CMK (cell line): Measurements from ENCODE around the gene INAVA.

GRCh38 chr1:198120860-198121559, 35.8 kb upstream of the NEK7 start:
- RRBS: no CpG with 5 or more reads among the region's 3 CpGs

DNA sequence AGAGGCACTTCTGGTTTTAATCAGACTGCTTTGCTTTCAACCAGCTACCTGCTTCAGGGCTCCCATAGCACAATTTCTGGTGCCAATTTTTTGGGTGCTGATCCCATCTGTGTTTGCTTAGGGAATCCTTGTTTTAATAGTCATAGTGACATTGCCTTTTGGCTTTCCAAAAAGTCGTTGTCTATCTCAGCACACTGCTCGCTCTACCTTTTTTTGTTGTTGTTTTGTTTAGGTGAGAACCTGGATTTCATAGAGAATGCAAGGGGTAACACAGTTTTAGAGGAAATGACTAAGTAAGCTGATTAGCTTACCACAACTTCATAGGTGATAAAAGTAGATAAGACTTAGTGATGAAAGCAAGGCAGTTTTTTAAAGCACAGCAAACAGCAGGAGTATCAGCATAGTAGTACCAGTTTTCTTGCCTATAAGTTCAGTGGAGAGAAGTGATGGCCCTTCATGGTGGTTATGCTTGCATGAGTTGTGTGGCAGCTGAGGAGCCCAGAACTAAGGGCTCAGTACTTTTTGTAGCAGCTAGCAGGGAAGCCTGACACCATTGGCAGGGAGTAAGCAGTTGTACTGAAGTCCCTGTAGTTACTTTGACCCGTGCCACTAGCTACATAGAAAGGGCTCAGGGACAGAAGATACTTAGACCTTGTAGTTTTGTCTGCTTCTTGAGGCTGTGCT, 31.3 kb downstream of the NEK7 start:
- RRBS: no CpG with 5 or more reads among the region's 3 CpGs

GRCh38 chr1:198534781-198535182, 5.7 kb downstream of the ATP6V1G3 start:
- RRBS: no CpG with 5 or more reads among the region's 1 CpG

DNA sequence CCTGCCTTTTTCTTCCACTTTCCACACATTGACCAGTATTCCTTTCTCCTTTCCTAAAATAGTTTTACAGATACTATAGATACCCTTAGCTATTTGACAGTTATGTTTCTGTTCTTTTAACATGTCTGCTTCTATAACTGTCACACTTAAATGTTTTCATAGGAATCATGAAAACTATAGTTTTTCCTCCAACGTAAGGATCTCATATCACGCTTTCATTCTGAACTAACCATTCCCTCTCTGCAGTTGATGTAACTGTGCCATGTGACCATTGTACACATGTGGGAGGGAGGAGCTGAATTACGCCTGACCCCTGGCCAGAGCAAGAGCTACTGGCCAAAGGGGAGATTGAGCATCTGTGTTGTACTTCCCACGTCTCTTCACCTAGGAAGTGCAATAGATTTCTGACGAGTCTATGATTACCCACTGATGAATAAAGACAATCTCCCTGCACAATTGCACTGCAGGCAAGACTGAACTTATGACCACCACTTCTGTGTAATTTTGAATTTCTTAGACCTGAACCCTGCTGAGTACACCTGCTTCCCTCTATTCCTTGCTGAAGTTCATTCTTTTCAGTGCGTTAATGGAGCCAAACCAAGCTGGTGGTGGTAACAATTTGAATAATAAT, 24.0 kb downstream of the PTPRC start:
- RRBS: no CpG with 5 or more reads among the region's 6 CpGs

DNA sequence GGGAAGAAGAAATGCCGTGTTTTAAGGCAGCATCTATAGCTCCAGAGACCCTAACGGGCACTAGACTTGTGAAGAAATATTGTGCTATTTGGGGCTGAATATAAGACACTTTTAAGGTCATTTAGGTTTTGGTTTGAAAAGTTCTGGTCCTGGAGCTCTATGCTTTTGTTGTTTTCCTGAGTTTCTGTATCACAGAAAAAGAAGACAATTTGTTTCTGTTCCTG, 78.5 kb downstream of the PTPRC start:
- RRBS: no CpG with 5 or more reads among the region's 2 CpGs

DNA sequence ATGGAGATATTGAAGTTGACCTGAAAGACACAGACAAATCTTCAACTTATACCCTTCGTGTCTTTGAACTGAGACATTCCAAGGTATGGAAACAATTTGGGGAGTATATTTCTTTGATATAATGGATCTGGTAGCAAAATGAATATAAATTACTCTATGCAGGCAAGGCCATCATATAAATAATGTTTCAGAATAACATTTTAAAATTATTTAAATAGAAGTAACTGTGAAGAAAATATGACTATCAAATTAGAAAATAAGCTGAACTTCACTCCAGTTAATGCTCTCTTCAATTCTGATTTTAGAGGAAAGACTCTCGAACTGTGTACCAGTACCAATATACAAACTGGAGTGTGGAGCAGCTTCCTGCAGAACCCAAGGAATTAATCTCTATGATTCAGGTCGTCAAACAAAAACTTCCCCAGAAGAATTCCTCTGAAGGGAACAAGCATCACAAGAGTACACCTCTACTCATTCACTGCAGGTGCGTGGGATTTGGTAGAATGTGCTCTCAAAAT, 113.5 kb downstream of the PTPRC start:
- RRBS: no CpG with 5 or more reads among the region's 4 CpGs

GRCh38 chr1:198929206-198929465, 290.3 kb downstream of the PTPRC start:
- RRBS: no CpG with 5 or more reads among the region's 2 CpGs

DNA sequence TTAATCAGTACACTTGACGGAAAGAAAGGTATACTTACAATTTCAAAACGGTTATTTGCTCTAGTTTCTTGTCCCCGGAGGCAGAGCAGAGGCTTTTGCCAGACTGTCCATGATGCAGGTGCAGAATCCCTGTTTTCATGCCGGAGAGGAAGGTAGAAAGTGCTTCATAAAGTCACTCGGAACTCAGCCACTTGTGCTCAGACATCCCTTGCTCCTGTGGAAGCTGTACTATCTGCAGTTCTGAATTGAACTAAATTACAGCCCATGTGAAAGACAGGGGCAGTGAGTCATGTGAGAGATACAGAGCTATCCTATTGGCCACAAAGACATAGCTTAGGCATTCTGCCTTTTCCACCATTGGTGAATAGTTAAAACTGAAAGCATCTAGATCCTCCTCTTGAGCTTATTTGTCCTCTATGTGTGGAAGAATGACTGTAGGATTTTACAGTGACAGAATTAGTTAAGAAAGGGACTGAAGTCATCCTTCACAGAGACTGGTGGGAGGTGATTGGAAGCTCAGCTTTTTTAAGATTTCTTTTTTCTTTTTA, 298.4 kb downstream of the PTPRC start:
- RRBS: 2% methylated on average over 2 of the region's 5 CpGs

- RRBS: no CpG with 5 or more reads among the region's 2 CpGs
These were observed 380.6 kb upstream of the NR5A2 start for GRCh38 chr1:199646913-199647296.

DNA sequence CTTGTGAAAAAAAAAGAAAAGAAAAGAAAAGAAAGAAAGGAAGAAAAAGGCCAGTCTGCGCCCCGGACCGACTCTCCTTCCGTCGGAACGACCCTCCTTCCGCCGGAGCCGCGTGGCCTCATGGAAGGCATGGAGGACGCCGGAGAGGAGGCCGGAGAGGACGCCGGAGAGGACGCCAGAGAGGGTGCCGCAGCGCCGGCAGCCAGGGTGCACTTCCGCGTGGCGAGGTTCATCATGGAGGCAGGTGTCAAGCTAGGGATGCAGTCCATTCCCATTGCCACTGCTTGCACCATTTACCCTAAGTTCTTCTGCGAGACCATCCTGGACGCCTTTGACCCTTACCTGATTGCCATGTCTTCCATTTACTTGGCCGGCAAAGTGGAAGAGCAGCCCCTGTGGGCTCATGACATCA, 185.9 kb downstream of the NR5A2 start:
- RRBS: 100% methylated on average over 4 of the region's 25 CpGs

DNA sequence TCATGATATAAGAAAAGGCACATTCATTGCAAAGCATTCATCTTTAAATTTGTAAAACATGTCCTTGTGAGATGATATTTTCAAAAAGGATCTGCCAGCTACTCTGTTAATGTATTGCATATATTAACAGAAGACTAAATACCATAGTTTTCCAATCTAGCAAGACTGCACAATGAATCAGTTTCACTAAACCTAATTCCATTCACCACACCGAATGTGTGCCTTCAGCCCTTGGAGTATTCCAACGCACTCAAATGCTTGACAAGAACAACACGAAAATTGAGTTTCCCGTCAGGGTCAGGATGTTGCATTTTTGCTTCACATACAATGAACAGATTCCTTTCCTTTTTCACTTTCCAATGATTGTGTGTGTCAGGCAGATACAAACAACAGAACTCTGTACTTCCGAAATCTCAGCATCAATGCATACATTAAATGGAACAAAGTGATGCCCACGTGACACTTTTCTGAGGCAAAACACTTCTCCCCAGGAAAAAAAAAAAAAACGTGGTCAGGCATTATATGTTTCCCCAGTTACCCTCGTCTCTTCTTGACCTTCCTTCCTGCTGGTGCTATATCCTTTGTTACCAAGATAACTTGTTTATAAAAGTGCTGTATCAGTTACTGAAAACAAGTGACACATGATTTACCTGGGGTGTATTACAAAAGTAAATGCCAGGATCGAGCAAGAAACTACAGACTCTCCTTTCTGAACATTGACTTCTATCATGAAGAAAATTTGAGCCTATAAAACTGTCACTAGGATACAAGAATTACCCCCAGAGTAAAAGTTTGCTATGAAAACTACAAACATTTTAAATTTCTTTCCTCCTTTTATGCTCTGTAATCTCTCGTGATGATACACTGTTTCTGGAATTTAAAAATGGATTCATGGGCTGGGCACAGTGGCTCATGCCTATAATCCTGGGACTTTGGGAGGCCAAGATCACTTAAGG, 181.7 kb downstream of the ZNF281 start:
- RRBS: no CpG with 5 or more reads among the region's 10 CpGs

GRCh38 chr1:200302943-200303418, 106.9 kb downstream of the ZNF281 start:
- RRBS: no CpG with 5 or more reads among the region's 13 CpGs

DNA sequence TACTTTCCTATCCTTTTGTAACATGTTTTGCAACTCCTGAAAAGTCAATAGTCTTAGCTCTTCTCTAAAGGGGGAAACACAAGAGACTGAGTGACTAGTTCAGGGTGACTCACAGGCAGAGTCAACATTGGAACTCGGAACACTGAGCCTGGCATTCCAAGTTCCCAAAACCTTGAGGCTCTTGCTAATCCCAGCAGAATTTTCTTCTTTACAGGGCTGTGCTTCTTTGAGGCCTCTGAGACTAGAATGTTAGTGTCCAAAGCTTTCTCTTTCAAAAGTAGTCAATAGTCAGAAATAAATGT, 37.7 kb downstream of the ZNF281 start:
- RRBS: no CpG with 5 or more reads among the region's 1 CpG

GRCh38 chr1:200648840-200649522, 20.7 kb downstream of the DDX59 start:
- RRBS: no CpG with 5 or more reads among the region's 11 CpGs

GRCh38 chr1:200894340-200895478, at the start of gene INAVA:
INAVA (plus strand) TSS chr1:200894900.
- RRBS: 92% methylated on average over 3 of the region's 19 CpGs

DNA sequence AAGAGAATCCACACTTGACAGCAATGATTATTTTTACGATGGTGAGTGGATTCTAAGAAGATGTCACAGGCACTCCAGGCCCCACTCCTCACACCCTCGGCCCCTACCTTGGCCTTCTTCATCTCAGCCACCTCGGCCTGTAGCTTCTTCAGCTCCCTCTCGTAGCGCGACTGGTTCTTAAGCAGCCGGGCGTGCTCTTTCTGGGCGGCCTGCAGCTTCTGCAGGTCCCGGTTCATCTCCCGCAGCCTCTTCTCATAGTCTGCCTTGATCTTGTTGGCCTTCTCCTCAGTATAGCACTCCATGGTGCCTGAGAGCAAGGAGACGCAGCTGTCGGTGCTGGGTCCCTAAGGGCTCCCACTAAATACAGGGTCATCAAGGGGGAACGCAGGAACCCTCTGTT, 27.4 kb downstream of the KIF21B start:
- RRBS: 99% methylated on average over 4 of the region's 14 CpGs

- RRBS: 16% methylated on average over 6 of the region's 11 CpGs
These were observed 2.4 kb downstream of the KIF21B start for GRCh38 chr1:201021004-201021676.

DNA sequence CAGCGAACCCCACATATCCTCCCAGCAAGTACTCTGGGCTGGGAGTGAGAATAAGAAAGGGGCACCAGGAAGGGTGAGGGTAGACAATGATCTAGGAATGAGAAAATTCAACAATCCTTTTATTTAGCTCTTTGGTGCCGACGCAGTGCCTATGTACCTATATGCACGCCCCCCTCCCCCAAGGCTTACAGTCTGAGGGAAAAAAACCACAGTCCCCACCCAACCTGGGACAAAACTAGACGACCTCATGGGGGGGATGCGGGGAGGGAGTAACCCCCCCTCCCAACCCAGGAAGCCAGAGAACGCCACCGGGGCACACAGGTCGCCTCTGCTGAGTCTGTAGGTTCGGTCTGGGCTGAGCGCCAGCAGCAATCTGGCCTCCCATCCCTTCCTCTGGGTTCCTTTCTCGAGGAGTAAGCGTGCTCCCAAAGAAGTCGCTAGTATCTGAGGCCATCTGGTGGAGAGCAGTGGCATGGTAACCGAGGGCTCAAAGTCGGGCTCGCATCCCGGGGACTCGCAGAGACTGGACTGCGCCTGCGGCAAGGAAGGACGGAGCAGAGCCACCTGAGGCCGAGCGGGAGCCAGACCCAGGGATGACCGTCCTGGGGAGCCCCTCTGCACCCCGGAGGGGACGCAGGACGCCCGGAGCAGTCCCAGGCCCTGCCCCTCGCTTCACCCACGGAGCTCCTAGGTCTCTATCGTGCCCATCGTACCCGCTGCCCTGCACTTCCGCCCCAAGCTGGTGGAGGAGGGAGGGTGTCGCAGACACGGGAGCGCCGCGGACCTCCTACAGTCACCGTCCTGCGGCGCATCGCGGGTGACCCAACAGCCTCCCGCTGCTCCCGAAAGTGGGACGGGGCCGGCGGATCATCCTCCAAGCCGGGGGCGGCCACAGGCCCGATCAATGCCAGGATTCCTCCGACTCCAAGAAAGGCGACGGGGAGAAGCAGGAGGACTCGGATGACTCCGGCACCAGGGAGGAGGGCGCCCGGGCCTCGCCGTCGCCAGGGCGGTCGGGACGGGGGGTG, 1.9 kb upstream of the CACNA1S start:
- RRBS: 52% methylated on average over 16 of the region's 66 CpGs

DNA sequence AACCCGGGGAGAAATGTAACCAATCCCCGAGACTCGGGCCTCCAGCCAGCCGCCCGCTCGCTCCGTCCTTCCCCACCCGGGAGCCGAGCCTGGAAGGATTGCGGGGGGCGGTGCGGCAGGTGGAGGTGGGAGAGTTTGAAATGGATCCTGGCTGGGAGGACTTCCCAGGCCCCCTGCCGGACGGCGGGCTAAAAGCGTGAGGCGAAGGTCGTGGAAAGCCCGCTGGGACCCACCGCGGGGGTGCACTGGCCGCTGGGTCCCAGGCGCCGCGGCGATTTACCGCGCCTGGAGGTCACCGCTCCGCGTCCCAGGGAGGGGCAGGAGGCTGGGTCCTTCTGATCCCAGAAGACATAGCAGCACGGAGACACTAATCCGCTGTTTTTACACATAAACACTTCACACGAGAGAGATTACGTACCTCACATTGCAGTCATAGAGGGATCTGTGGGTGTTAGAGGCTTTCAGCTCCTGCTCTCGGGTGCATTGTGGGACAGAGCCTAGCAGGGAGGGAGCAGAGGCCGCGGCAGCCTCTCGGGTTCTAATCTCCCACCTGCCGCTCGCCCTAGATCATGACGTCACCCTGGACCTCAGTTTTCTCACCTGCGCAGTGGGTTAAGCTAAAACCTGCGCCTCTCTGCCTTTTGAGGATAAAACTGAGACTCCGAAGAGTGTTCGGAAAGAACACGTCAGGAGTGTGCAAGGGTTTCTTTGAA, 17.0 kb upstream of the TMEM9 start:
- RRBS: 1% methylated on average over 12 of the region's 47 CpGs

DNA sequence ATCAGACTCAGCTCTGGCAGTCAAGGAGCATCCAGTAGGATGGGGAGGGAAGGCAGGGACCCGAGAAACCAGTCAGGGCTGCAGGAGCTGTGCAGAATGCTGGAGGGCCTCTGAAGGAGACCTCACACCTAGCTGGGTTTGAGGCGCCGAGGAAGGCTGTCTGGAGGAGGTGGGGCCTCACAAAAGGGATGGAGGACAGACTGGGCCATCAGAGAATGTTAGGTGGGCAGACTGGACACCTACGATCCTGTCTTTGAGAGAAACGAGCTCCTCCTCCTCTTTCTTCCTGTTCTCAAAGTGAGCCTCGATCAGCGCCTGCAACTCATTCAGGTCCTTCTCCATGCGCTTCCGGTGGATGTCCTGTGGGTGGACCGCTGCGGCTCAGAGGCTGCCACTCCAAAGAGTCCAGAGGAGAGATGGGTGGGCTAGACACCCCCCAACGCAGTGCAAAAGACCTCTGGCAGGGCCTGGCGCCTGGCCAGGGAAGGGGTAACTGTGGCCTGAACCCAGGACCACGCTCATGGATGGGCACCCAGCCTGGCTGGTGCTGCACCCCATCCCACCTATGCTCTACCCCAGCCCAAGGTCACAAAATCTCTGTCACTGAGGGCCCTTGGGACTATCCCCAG, 12.4 kb downstream of the TNNT2 start:
- RRBS: no CpG with 5 or more reads among the region's 14 CpGs